AG09319 (cell line): Measurements from ENCODE around the gene OR10H2.

GRCh38 chr19:15376702-15377476, 2.7 kb downstream of the AKAP8 start:
- RRBS: no CpG with 5 or more reads among the region's 12 CpGs

- RRBS: no CpG with 5 or more reads among the region's 24 CpGs
Observed at GRCh38 chr19:15380278-15380737, 721 bp upstream of the AKAP8 start.

GRCh38 chr19:15403923-15404696, 14.7 kb downstream of the AKAP8L start:
- RRBS: no CpG with 5 or more reads among the region's 6 CpGs

GRCh38 chr19:15430978-15431249, 12.1 kb upstream of the AKAP8L start:
- RRBS: no CpG with 5 or more reads among the region's 3 CpGs

GRCh38 chr19:15551080-15551719, 42.9 kb downstream of the CYP4F22 start:
- RRBS: no CpG with 5 or more reads among the region's 38 CpGs

DNA sequence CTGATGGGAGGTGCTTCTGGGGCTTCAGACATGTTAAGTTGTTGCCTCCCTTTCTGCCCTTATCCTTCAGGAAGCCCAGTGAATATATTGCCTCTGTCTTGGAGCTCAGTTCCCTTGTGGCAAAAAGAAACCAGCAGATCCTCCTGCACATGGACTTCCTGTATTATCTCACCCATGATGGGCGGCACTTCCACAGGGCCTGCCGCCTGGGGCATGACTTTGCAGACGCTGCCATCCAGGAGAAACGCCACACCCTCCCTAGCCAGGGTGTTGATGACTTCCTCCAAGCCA, 6.0 kb upstream of the CYP4F12 start:
- RRBS: no CpG with 5 or more reads among the region's 4 CpGs

DNA sequence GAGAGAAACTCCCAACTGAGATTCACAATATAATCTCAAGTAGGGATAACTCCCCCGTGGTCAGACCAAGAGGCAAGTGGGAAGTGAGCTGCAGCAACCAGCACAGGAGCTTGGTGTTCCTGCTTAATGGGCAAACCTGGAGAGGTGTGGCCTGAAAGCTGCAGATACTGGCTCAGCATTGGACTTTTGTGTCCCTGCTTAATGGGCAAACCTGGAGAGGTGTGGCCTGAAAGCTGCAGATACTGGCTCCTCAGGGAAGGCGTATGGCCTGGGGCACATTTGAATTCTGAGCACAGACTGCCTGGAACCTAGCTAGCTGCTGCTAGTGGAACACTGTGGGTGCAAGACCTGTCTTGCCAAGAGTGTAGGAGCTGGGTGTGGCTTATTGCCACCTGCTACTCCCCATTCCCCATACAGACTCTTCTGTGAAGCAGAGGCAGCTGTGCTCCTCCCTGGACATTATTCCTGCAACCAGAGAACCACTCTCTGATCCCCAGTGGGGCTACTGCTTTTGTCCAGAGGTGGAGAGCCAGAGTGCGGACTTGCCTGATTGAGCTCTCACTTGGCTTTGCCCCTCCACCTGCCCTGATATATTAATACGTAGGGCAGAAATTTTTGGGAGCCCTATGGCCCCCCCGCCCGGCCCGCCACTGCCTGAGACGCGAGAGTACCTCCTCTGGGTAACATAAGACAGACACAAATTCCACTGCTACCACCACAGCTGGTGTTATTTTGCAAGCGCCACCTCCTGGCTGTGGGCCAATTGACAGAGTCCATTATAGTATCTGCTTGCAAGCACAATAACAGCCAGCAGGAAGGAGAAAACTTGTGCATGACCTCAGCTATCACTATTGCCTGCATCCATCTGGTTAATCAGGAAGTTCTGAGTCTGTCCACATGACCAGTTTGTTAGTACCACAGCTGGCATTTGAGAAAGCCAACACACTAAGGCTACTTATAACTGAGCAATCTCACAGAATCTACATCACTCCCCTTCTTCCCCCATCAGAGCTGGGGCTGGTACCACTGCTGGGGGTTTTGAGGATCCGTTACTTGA, 25.5 kb upstream of the OR10H2 start:
- RRBS: no CpG with 5 or more reads among the region's 11 CpGs

- RRBS: no CpG with 5 or more reads among the region's 2 CpGs
Observed at GRCh38 chr19:15727815-15728081, at the start of gene OR10H2. Gene OR10H2, plus strand, starts transcription at chr19:15728024.

DNA sequence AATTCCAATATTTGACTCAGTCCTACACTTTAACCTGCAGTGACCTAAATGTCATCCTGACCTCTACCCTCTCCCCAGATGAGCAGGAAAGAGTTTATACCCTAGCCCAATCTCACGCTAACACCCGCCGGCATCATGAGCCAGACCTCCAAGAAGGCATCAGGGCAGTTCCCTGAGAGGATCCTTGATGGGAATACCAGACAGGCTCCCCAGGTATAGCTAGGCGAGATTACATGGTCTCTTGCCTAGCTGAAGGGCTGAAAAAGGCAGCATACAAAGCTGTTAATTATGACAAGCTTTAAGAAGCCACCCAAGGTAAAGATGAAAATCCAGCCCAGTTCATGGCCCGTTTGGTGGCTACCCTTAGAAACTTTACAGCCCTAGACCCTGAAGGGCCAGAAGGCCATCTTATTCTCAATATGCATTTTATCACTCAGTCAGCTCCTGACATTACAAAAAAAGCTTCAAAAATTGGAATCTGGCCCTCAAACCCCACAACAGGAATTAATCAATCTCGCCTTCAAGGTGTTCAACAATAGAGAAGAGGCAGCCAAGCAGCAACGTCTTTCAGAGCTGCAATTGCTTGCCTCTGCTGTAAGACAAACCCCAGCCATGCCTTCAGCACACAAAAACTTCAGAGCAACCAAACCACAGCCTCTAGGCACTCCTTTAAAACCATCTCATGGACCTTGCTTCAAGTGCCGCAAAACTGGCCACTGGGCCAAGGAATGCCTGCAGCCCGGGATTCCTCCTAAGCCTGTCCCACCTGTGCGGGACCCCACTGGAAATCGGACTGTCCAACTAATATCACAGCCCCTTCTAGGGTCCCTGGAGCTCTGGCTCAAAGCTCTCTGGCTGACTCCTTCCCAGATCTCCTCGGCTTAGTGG, 15.2 kb upstream of the OR10H1 start:
- RRBS: no CpG with 5 or more reads among the region's 12 CpGs

- RRBS: 67% methylated on average over 1 of the region's 8 CpGs
Observed at GRCh38 chr19:16066715-16067179, 9.5 kb upstream of the TPM4 start.

DNA sequence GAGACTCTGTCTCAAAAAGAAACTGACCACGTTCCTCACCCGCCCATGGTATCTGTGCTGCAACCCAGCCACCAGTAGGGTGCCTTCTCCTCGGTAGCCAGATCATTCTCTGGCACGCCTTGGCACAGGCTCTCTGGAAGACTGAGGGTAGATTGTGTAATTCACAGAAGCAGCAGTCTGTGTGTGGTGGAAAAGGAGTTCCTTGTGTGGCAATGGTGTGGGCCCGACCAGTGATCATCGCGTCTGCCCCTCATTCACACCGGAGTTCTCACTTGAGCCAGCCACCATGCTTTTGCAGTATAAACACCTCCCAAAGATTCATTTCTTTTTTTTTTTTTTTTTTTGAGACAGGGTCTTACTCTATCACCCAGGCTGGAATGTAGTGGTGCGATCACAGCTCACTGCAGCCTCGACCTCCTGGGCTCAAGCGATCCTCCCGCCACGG, 7.2 kb downstream of the TPM4 start:
- RRBS: no CpG with 5 or more reads among the region's 13 CpGs

DNA sequence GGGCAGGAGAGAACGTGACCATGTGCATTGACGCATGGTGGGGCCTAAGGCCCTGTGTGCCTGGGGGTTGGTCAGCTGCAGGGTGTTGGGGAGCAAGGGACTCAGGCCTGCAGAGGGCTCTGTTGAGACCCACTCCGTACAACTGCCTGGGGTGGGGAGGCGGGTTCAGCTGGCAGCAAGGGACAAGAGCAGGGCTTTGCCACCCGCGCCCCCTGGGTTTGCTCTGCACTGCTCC, 6.0 kb downstream of the RAB8A start:
- RRBS: no CpG with 5 or more reads among the region's 6 CpGs

DNA sequence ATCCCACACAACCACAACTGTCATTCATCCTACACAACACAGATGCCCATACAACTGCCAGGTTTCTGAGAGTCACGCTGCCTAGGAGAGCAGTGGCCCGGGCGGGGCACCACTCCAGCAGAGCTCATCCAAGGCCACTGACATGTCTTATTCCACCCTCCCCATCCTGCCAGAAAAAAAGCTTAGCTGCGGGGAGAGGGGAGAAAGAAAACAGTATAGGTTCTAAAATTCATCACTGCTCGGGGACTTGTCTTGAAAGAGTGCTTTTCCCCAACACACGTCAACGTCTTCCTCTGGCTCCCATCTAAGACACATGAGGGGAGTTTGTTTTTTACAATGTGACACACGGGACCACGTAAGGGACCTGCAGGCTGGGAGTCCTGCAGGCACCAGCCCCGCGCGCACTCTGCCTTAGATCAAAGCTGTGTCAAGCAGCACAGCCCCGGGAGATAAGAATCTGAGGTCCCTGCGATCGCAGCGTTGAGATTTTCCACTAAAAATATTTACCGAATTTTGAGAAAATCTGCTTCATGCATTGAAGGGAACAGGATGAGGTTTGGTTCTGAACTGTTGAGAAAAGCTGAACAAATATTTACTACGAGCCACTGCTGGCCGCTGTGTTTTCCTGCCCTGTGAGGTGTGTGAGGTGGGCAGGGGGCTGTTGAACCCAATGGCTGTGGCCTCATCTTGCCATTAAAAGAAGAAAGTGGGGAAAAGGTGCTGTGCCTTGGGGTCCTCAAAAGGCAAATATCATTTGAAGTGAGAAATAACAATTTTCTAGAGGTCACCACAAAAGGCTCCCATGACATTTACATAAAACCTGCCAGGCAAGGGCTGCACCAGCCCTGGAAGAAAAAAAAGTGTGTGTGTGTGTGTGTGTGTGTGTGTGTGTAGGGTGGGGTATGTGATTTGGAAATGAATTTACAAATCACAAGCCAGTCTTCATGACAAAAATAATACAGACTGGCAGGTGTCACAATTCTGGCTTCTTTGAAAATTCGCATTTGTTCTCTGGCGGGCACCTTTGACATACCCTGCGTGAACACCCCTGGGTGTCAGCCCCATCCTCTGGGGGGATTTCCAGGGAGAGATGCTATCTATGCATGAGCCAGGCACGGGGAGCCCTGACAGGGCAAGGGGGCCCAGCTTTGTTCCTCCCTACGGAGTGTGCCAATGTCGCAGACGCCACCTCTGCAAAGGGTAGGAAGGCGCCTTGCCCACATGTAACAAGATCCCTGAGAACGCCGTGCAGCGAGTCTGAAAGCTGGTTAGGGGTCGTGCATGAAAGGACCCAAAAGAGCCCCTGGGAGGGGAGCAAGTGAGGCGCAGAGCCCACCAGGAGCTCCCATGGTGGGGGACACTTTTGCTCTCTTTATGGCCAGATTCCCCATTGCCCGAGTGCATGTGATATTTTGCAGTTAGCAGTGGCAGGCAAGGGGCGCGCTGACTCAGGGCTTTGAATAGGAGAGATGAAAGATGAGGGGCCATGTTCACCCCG, 44.7 kb downstream of the KLF2 start:
- RRBS: no CpG with 5 or more reads among the region's 36 CpGs

GRCh38 chr19:16373216-16374154, 48.9 kb downstream of the KLF2 start:
- RRBS: no CpG with 5 or more reads among the region's 27 CpGs

GRCh38 chr19:16397383-16398513, 73.1 kb downstream of the KLF2 start:
- RRBS: no CpG with 5 or more reads among the region's 17 CpGs

- RRBS: no CpG with 5 or more reads among the region's 18 CpGs
Observed at GRCh38 chr19:16445000-16445937, 26.5 kb downstream of the EPS15L1 start.

GRCh38 chr19:16554908-16555420, 12.7 kb upstream of the CHERP start:
- RRBS: no CpG with 5 or more reads among the region's 17 CpGs

DNA sequence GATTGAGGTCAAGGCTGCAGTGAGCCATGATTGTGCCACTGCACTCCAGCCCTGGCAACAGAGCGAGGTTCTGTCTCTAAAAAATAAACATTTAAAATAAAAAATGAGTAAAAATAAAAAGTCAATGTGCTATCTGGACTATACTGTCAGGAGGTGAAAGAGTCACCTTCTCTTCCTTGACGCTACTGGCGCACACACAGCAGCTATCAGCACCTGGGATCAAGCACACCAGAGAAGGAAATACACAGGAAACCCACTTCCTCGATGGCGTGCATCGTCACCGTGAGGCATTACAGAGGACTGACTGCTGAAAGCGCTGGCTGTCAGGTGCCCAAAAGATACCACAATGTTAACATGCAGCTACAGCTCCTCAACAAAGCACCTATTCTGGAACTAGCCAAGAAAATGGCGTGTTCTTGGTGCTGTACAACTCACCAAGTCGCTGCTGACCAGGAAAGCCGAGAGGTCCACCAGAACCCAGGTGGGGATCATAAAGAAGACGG, 6.1 kb downstream of the SLC35E1 start:
- RRBS: no CpG with 5 or more reads among the region's 12 CpGs

- RRBS: no CpG with 5 or more reads among the region's 38 CpGs
Observed at GRCh38 chr19:16572794-16573728, 846 bp upstream of the SLC35E1 start.

- RRBS: no CpG with 5 or more reads among the region's 16 CpGs
Observed at GRCh38 chr19:16841439-16842109, 12.4 kb downstream of the SIN3B start.